Bronchial epithelial cell (primary cell): ENCODE measurements around the genes PLA2G12B, P4HA1, ANXA7, MSS51 and PLAU.

DNA sequence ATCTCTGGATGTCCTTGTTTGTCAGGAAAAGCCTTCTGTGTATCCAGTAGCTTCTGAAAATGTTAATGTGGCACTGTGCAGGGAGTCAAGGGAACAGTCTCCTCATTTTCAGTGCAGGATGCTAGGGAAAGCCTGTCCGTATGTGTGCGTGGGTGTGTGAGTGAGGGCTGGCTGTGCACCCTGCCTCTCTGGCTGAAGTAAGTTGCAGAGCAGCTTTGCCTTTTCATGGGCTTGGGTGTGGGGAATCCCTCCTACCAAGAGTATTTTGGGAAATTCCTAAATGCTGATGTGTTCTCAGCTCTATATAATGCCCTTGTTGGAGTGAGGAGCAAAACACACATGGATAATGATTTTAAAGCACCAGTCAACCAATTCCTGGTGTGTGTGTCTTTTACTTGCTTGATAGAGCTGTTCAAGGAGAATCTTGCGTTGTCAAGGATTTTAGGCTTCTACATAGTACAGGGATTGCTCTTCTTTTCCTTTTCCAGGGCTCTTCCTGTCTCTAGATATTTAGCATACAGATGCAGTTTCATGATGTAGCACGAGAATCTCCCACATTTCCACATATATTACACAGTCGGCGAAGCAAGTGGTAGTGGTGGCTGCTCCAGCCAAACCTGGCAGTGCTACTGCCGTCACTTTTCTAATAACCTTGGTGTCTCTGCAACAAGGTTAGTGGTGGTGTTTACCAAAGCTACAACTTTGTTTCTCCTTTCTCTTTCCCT lies 92.8 kb downstream of the MCU start:
- RRBS, 2 experiments, result no CpG with 5 or more reads among the region's 7 CpGs

GRCh38 chr10:72954150-72955550 lies at the start of gene PLA2G12B:
PLA2G12B (minus strand) TSS chr10:72954806.
- RRBS, 2 experiments, result no CpG with 5 or more reads among the region's 20 CpGs

DNA sequence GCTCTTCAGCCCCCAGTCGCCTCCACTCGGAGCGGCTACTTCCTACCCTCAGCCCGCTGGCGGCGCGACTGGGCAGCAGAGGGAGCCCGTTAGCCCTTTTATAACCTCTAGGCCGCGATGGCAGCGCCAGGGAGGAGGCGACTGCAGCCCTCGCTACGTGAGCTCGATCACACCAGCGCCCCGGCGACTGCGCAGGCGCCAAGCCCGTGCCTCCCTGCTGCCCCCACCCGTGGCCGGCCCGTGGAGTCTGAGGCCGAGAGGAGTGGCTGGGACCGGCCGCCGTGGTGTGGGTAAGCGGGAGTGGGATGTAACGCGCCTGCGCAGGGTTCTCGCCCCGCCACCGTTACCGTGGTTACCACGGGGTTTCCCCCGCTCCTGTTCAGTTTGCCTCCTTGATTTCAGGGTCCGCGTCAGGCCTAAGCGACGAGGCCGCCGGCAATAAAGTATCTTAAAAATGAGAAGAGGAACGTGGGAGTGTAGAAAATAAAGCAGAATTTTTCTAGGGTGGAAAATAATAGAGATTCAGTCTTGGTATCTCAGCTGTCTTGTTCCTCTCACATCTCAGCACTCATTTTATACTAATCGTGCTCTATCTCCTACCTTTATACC lies at the start of gene P4HA1:
P4HA1 (minus strand) TSS at position 74 of the 609 bp plus-strand sequence.
- RRBS, 2 experiments, result under 1 to 1% methylated on average over 10 of the region's 46 CpGs

GRCh38 chr10:73113660-73113861 lies 3.3 kb downstream of the NUDT13 start:
- RRBS, 2 experiments, result no CpG with 5 or more reads among the region's 1 CpG

- RRBS, 2 experiments, result under 1 to 4% methylated on average over 11 to 13 of the region's 37 CpGs
Observed at GRCh38 chr10:73413916-73414513, at the start of gene ANXA7. ANXA7 (minus strand) TSS chr10:73414058.

- RRBS, 2 experiments, result no CpG with 5 or more reads among the region's 1 CpG
Observed at GRCh38 chr10:73433410-73434130, at the start of gene MSS51. MSS51 (minus strand) TSS chr10:73433561.

GRCh38 chr10:73470797-73471295 lies 25.0 kb downstream of the PPP3CB start:
- RRBS, 2 experiments, result no CpG with 5 or more reads among the region's 5 CpGs

DNA sequence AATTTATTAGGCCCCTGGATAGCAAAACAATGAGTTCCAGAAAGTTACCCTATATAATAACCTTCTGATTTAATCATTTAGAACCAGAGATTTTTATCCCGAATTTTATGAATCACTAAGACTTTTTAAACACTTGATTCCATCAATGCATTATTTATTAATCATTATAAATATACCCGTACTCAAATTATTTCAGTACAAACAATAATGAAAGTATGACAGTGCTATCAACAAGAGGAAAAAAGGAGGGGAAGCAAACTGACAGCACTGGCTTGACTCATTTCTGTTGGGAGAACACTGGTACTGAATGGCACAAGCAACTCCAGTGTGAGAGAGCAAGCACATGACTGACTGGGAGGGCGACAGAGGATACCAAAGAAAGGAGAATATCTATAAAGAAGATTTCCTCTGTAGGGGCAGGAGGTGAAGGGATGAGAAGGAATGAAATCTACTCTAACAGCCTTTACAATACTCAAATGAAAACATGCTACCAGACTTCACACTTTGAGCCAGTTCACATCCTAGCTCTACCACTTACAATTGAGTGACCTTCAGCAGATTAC lies 1.6 kb downstream of the USP54 start:
- RRBS, 2 experiments, result no CpG with 5 or more reads among the region's 3 CpGs

DNA sequence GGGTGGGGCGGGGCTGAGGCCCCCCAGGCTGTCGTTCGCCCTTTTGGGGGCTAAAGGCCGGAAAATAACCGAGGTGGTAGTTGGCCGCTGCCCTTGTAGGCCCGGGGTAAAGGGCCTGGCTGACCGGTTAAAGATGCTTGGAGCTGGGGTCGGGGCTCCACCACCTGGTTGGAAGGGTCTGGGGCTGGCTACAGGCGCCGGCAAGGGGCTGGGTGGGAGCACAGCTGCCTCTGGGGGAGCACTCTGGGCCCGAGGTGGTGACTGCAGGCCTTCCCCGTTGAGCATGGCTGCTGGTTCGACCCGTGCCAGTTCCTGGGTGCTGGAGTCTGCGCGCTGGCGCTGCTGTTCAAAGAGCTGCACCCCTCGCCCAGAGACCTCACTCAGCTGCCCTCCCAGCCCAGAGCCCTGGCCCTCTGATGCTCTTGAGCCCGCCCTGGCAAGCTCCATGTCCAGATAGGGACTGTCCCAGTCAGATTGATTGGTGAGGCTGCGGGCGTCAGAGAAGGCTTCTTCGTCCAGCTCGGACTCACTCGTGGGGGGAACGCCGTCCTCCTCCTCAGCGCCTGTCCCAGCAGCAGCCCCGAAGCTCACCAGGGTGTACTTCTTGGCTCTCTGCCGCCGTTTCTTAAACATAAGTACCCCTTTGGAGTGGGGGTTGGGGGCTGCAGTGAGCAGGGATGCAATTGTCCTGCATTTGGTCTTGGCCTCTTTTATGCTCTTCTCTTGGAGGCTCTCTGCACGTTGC lies 7.0 kb upstream of the MYOZ1 start:
- RRBS, 2 experiments, result 18 to 21% methylated on average over 4 to 7 of the region's 32 CpGs

- RRBS, 2 experiments, result no CpG with 5 or more reads among the region's 21 CpGs
Observed at GRCh38 chr10:73768561-73769533, 3.2 kb upstream of the FUT11 start.

- RRBS, 2 experiments, result no CpG with 5 or more reads among the region's 3 CpGs
Observed at GRCh38 chr10:73769534-73769866, 2.6 kb upstream of the FUT11 start.

- RRBS, 2 experiments, result no CpG with 5 or more reads among the region's 4 CpGs
Observed at GRCh38 chr10:73771051-73771665, 918 bp upstream of the FUT11 start.

DNA sequence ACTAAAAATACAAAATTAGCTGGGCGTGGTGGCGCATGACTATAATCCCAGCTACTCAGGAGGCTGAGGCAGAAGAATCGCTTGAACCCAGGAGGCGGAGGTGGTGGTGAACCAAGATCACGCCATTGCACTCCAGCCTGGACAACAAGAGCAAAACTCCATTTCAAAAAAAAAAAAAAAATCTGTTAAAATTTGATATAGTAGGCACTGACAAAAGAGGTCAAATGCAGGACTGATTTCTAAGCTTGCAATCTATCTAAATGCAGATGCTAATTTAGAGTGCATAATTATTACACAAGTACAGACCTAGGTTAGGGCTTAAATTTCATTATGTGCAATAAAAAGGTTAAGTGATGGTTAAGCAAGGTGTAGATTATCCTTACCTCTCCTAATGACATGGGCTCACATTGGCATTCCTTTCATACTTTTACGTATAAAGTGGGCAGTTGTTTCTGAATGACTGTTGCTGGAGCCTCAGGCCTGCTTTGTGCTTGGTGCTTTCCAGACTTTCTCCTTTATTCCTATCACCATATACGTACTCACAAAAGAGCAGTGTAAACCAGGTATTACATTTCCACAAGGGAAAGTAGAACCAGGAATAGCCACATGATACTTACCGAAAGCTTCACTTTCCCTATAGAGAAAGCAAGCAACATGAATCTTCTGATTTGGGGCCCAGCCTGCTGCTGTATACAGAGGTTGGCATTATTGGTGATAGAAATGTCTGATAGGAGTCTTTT lies 2.3 kb upstream of the CHCHD1 start:
- RRBS, 2 experiments, result no CpG with 5 or more reads among the region's 8 CpGs

DNA sequence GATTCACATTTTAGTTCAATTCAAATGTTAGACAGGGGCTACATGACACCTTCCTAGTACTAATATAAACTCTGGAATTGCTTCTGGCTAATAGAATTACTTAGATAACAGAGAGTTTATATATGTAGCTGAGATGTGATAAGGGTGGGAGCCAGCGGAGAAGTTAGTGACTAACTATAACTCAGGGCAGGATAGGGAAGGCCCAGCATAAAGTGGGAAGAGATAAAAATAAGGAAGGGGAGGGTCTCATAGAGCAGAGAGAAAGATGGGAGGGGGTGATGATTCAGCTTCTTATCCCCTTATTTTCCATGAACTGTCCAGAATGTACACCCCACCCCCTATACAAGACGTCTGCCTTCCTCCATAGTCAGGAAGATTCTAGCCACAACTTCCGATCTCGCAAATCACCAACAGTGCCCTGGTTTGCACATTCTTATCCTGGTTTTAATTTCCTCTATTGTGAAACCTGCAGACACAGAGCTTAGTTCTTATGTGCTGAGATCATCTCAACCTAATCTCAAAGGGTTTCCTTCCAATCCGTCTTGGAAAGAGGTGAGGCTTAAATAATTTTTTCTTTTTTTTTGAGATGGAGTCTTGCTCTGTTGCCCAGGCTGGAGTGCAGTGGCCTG lies 4.6 kb upstream of the NDST2 start:
- RRBS, 2 experiments, result no CpG with 5 or more reads among the region's 5 CpGs

DNA sequence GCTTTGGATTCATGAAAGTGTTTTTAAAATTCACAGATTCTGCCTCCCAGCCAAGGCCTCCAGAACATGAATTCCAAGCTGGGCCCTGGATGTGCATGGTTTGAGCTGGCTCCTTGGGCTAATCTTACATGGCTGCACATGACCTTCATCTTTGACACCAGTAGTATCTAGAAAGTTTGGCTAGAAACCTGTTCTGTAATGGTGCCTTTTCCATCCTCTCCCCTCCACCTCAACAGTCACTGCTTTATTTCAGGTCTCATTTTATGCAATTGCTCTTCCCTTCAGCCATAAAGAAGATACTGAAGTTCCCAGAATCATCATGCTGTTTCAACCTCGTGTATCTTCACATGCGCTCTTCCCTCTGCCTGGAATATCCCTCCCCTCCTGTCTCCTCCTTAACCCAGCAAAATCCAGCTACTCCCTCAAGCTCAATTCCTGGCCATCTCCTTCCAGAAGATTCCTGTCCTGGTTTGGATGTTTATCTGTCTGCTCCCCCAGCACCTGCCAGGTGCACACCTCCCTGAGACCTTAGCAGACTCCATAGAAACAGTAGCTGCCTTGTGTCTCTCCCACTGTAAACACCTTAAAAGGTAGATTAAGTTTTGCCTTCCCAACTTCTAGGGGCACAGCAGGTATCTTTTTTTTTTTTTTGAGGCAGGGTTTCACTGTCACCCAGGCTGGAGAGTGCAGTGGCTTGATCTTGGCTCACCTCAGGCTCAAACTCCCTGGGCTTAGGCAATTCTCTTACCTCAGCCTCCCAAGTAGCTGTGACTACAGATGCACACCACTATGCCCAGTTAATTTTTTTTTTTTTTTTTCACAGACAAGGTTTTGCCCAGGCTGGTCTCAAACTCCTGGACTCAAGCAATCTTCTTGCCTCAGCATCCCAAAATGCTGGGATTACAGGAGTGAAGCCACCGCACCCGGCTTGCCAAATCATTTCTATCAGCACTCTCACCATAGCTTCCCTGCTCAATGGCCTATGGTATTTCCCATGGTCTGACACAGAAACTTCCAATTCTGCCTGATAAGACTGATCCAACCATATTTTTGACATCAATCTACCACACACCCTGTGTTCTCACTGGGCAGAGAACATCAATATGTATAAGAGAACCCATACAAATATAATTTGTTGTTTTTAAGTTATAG lies 23.6 kb upstream of the NDST2 start:
- RRBS, 2 experiments, result no CpG with 5 or more reads among the region's 4 CpGs

- RRBS, 2 experiments, result no CpG with 5 or more reads among the region's 8 CpGs
Observed at GRCh38 chr10:73848771-73849001, 25.7 kb downstream of the CAMK2G start.

DNA sequence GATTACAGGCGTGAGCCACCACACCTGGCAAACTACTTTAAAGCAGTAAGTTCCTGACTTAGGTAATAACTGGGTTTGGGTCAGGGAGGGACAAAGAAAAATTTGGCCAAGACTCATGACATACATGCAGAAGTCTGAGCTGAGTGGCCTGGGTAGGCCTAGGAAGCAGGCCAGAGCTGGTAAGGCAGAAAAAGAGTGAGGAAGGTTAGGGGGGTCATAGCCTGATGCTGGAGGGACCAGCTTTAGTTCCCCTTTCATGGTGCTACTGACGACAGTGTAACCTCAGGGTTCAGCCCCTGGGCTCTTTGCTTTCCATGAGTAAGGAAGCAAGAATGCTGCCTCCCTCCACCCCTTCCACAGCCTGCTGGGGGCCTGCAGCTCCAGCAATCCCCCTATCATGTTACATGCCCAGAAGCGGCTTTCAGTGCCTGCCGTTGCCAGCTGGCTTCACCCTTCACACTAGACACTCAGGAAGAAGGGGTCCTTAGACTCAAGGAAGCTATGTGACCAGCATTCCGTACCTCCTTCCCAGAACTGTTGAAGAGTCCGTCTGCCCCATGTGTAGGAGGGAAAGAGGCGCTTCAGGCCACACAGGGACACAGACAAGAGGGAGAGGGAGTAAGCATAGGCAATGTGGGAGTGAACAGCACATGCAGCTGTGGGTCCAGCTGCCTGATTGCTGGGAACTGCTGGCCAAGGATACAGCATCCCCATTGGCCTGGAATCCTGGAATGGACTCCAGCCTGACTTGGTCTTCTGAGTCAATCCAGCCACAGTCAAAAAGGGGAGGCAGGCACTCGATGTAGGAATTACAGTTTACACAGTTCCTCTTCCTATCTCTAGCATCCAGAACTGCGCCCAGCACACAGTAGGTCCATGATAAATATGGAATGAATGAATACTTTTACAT lies 4.2 kb upstream of the PLAU start:
- RRBS, 2 experiments, result no CpG with 5 or more reads among the region's 9 CpGs

DNA sequence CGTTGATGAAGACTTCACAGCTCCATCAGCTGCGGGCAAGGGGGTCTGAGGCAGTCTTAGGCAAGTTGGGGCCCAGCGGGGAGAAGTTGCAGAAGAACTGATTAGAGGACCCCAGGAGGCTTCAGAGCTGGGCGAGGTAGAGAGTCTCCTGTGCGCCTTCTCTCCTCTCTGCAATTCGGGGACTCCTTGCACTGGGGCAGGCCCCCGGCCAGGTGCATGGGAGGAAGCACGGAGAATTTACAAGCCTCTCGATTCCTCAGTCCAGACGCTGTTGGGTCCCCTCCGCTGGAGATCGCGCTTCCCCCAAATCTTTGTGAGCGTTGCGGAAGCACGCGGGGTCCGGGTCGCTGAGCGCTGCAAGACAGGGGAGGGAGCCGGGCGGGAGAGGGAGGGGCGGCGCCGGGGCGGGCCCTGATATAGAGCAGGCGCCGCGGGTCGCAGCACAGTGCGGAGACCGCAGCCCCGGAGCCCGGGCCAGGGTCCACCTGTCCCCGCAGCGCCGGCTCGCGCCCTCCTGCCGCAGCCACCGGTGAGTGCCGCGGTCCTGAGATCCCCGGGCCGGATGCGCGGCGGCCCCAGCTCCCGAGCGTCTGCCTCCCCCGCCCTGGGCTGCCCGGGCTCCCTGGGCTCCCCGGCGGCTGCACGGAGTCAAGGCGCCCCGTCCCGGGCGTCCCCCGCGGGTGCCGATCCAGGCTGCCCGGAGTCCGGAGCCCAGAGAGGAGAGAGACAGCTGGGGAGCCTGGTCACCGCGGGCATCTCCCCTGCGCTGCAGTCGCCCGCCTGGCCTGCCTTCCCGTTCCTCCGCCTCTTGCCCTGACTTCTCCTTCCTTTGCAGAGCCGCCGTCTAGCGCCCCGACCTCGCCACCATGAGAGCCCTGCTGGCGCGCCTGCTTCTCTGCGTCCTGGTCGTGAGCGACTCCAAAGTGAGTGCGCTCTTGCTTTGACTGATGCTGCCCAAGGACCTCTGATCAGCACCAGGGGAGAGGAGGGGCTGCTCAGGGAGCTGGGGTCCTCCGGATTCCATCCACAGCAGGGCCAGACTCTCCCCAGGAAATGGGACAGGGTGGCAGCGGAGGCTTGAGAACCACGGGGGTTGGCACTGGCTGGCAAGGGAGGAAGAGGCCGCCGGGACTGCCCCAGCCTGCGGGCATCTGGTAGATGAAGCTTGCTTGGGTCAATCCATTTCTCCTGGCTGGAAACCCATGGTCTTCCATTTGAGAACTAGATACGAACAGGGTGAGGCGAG lies at the start of gene PLAU:
PLAU (plus strand) TSS at position 443 of the 1,246 bp plus-strand sequence.
- RRBS, 2 experiments, result 1 to 2% methylated on average over 15 to 18 of the region's 90 CpGs

- RRBS, 2 experiments, result no CpG with 5 or more reads among the region's 10 CpGs
Observed at GRCh38 chr10:73913524-73913942, 2.6 kb downstream of the PLAU start.

GRCh38 chr10:73932257-73932835 lies 21.4 kb downstream of the PLAU start:
- RRBS, 2 experiments, result no CpG with 5 or more reads among the region's 9 CpGs